ENCODE measurements around the genes TMEM106C, PFKM, C12orf54, ADCY6, FKBP11 and KMT2D.

DNA sequence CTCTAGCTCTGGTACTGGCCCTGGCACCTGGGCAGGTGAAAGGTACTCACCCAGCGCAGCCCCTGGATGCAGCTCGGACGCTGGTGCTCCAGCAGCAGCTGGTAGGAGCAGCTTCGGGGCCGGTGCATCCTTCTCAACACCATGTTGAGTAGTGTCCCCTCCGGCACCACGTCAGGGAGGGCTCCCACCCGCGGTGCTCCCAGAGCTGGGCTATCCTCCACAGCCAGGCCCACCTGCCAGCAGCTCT, 941 bp downstream of the RAPGEF3 start:
- RRBS: no CpG with 5 or more reads among the region's 9 CpGs

- RRBS: 97% methylated on average over 3 of the region's 10 CpGs
Observed at GRCh38 chr12:47770778-47771404, 2.1 kb upstream of the SLC48A1 start.

DNA sequence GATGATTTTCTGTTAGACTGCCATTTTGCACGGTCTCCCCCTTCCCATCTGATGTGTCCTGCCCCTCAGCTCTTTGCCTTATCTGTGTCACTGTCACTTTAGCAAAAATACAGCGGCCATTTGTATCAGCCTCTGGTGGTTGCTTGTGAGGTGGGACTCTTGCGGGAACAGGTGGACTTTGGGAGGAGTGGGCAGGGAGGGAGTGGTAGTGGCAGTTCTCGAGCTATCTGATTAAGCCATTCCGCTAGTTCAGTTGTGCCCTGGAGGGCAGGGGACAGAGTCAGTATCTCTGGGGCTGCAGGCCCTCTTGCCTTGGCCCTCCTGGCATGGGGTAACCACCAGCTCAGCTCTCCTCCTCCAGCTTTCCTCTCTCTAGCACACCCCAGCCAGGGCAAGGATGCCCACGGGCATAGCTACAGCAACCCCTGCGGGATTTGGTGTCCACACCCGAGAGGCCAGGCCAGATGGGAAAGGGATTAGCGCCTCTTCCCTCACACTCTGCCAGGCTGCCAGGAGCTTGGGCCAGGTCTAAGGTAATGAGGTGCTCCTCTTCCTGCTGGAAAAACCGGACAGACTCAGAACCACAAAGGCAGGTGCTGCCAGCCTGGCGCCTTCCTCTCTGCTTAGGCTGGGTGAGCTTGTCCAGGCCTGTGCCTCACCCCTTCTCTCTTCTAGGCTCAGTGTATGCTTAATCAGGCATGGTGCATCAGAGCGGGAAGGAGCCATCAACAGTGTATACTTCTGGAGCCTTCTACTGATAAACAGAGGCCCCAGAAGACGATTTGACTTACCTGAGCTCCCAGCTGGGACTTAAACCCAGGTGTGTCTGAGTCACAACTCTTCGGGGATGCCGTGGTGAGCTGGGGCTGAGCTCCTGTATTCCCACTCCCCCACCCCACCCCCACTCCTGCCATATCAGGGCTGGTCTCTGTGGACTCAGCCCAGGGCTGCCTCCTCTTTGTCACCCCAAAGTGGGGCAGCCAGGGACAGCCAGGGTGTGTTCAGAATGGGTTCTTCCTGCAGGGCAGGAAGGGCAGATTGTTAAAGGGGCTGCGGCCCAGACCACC, 8.8 kb downstream of the SLC48A1 start:
- RRBS: no CpG with 5 or more reads among the region's 16 CpGs

DNA sequence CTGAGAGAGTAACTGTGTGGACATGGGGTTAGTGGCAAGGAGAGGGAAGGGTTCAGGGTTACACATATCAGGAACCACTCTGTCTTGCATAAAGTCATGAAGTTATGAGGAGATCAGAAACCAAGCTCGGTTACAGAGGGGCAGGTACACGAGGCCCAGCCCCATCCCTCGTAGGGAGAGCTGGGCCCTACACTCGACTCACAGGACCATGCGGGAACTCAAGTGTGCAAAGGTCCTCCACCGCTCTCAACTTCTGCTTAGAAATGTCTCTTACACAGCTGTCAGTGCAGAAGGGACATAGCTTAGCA, 15.3 kb downstream of the SLC48A1 start:
- RRBS: no CpG with 5 or more reads among the region's 6 CpGs

DNA sequence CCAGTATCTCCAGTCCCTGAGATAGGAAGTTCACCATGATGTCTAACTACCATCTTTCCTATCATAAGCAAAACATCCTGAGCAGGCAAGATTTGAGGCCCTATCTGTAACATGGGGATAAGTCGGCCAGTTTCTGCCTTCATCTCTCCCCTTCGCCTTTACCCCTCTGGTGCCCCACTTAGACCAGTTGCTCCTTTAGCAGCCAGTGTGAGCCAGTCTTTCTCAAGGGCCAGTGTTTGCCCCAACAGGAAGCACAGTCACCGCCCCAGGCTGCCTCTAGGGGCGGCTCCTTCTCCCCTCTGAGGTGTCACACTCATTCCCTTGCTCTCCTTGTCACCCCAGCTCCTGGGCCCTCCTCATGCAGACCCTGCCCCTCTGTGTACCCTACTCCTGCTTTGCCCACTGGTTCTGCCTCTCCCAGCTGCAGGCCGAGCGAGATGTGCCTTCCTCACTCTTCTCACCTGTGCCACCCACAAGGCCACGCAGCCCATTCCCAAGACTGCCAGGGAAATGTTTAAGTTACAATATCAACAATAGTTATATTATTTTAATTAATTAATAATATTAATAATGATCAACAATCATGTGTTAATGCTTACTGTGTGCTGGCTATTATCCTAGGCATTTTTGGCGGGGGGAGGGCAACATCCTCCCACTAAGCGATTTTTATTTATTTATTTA, 10.7 kb downstream of the HDAC7 start:
- RRBS: no CpG with 5 or more reads among the region's 9 CpGs

DNA sequence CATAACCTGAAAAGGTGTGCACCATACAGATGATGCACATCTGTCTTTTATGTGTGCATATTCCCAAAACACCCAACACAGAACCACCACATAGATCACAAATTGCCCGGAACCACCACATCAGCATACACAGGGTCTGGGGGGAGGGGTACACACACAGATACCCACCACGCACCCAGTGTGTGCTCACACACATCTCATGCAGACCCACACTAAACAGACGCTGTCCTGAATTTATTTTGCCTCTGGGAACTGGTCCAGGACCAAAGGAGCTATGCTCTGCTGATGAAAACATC, 3.4 kb downstream of the HDAC7 start:
- RRBS: no CpG with 5 or more reads among the region's 3 CpGs

DNA sequence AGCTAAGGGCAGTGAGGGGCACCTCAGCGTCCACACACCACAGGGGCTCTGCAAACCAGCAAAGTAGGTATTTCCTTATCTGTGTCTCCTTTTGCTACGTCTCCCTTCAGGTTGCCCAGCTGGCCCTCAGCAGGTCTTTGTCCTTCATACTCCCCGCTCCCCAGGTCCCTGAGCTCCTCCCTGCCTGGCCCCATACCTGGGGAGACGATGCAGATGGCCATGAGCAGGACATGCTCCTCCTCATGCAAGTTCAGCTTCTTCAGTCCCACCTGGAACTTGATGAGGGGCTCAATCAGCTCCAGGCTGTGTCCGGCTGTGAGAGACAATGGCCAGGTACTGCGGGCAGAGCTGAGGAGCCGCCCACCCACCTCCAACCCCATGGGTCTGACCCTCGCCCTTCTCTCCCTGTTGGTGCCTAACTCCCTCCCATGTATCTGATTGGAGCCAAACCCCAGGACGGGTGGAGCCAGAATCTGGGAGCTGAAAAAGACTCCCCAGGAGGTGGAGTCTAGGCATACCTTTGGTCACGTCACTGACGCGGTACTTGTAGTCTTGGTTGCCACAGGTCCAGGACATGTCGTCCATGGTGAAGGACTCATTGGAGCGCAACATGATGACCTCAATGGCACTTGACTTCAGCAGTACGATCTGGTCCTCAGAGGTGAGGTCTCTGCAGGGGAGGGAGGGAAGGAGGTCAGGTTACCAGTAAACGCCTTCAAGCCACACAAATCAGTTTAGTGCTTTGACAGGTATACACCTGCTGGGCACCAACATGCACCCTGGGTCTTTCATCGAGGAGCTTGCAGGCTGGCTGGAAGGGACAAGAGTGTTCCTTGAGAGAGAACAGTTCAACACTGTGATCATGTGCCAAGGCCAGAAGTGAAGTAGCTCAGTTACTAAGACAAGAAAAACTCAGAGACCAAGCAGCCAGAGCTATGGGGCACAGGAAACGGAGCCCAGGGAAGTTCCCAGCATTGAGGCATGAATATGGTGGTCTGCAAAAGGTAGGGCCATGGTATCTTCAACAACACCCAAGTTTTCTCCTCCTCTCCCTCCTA, 26.8 kb upstream of the HDAC7 start:
- RRBS: no CpG with 5 or more reads among the region's 18 CpGs

- RRBS: no CpG with 5 or more reads among the region's 7 CpGs
Observed at GRCh38 chr12:47860317-47861095, 40.8 kb upstream of the HDAC7 start.

- RRBS: 6% methylated on average over 3 of the region's 68 CpGs
Observed at GRCh38 chr12:47963225-47964108, at the start of gene TMEM106C. TMEM106C (plus strand) TSS chr12:47963596.

- RRBS: no CpG with 5 or more reads among the region's 26 CpGs
Observed at GRCh38 chr12:48119060-48120109, at the start of gene PFKM. PFKM (plus strand) TSS chr12:48119364.

DNA sequence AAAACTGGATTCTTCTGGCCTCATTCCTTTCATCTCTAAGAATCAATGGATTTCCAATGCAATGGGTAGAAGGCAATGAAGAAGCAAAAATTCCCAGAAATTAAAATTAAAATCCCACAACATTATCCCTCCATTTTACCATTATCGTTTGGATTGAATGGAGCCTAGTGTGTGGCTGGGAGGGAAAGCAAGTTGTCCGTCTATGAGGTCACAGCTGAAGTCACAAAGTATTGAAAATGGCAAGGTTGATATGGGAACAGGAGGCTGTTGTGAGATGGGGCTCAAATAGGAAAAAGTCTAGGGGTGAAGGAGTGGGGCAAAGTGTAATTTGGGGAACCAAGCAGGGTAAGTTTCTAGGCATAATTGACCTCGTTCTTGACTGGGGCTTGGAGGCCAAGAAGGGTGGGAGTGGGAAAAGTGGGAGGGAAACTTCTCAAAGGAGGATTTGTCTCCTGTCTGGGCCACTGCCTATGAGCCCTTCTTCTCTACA, at the start of gene C12orf54:
Gene C12orf54, plus strand, starts transcription at position 267 of the 490 bp plus-strand sequence.
- RRBS: no CpG with 5 or more reads among the region's 3 CpGs

DNA sequence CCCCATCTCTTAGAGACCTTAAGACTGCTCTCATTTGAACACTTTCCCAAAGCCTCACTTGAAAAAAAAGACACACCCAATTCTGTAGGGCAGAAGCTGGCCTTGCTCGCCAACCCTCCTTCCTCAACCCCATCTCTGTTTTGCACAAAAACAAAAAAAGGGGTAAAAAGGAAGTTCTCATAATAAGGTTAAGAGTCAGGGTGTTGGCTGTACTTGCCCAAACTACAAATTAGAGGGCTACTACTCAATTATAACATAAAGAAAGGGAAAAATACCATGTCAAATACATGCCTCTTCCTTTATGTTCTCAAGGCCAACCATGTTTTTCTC, 9.9 kb upstream of the KANSL2 start:
- RRBS: no CpG with 5 or more reads among the region's 1 CpG

DNA sequence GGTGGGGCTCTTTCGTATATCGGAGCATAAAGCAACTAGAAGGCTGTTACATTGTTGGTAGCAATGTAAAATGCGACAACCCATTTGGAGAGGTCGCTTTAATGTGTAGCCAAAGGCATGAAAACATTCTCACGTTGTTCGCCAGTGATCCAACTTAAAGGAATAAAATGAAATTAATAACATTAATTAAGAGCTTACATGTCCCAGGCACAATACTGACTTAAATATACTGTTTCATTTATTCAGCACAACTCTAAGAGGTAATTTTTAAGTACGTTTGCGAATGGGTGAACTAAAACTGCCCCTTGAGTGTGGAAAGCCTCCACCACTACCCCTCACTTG, 982 bp upstream of the CCNT1 start:
- RRBS: no CpG with 5 or more reads among the region's 8 CpGs

GRCh38 chr12:48788448-48789249, at the start of gene ADCY6:
ADCY6 (minus strand) TSS chr12:48789089.
- RRBS: 24% methylated on average over 49 of the region's 73 CpGs

DNA sequence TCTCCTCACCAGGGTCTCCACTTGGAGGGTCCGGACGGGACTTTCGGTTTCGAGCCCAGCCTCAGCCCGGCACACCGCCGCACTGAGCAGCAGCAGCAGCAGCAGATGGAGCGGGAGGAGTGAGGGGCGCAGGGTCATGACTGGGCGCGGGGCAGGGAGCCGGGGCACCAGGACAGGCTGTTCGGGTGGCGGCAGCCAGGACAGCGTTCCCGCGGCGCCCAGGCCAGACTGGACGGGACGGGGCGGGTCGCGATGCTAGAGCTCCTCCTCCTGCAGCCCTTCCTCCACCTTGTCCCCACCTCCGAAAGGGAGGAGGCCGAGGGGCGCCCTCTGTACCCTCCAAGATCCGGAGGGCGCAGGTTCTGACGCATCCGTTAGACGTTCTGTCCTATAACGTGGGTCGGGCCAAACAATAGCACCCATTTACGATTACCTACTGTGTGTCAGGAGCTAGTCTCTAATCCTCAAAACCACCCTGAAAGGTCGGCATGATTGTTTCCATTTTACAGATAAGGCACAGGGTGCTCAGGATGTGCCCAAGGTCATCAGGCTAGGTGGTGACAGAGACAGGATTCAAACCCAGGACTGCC, at the start of gene FKBP11:
Gene FKBP11, minus strand, starts transcription at position 202 of the 590 bp plus-strand sequence.
- RRBS: 97% methylated on average over 8 of the region's 35 CpGs

GRCh38 chr12:49019495-49020297, 1.1 kb upstream of the PRKAG1 start:
- RRBS: no CpG with 5 or more reads among the region's 9 CpGs

- RRBS: under 1% methylated on average over 22 of the region's 54 CpGs
Observed at GRCh38 chr12:49060407-49060981, at the start of gene KMT2D. KMT2D (minus strand) TSS chr12:49060794.

- RRBS: 0% methylated on average over 6 of the region's 29 CpGs
Observed at GRCh38 chr12:49109708-49110399, 793 bp downstream of the LMBR1L start.

- RRBS: no CpG with 5 or more reads among the region's 11 CpGs
Observed at GRCh38 chr12:49127602-49128437, 3.4 kb downstream of the TUBA1B start.

DNA sequence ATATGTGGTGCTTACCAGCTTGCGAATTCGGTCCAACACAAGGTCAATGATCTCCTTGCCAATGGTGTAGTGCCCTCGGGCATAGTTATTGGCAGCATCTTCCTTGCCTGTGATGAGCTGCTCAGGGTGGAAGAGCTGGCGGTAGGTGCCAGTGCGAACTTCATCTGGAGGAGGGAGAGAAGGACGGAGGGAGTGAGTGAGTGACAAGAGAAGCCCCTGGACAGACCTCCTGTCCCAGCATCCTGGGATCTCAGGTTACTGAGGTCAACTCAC, 2.0 kb downstream of the TUBA1B start:
- RRBS: no CpG with 5 or more reads among the region's 6 CpGs